Myometrial cell (primary cell): Measurements from ENCODE around the gene SLC6A3.

DNA sequence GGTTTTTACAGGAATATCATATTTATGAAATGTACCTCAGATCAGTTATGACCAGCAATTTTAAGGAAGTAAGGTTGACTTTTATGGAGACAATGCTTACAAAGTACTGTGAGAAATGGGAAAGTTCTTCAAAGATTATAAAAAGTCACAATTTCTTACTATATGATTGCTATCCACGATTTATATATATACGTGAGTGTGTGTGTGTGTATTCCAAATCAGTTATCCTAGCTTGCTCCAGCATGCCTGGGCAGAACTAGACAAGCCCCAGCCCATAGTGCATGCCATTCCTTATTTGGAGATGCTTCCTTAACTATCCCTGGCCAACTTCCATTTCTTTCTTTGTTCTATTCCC, 77.4 kb upstream of the PLEKHG4B start:
- RAMPAGE, long total RNA: no peak

- RAMPAGE, long total RNA: no peak
Measured at GRCh38 chr5:225713-226317, 7.7 kb downstream of the SDHA start.

DNA sequence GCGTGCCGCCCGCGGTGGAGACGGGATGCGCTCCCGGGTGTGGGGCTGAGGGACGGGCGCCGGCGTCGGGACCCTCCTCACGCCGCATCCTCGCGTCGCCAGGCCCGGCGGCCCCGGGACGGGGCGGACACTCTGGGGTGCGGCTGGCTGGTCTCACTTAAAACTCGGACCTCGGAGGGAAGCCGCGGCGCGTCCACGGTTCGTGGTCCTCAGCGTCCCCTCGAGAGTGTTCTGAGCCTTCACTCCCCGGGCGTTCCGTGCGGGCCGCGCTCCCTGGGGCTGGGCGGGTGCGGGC, 287 bp downstream of the AHRR start:
- RAMPAGE, long total RNA: no peak

GRCh38 chr5:465365-466099, 22.6 kb downstream of the EXOC3 start:
- RAMPAGE, long total RNA: no peak

DNA sequence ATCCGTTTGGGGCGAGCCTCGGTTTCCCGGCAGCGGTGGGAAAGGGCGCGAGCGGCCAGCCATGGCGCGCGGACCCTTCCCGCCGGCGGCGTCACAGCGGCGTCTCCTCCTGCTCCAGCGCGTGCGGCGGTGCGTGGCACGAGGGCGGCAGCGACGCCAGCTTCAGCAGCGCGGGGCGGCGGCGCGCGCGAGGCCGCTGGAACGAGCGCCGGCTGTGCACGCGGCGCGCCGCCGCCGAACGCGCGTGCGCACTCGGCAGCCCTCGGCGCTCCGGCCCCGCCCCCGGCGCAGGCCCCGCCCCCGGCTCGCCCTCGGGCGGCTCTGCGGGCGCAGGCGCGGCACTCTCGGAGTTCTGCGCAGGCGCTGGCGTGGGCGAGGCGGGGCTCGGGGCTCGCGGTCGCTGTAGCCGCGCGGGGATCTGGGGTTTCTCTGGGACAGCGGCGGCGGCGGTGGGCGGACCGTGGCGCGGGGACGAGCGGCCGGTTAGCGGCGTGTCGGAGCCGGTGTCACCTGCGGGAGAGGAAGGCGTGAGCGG, 30.0 kb downstream of the EXOC3 start:
- RAMPAGE, long total RNA: no peak

- RAMPAGE, long total RNA: no peak
Measured at GRCh38 chr5:514601-515678, 9.3 kb downstream of the SLC9A3 start.

DNA sequence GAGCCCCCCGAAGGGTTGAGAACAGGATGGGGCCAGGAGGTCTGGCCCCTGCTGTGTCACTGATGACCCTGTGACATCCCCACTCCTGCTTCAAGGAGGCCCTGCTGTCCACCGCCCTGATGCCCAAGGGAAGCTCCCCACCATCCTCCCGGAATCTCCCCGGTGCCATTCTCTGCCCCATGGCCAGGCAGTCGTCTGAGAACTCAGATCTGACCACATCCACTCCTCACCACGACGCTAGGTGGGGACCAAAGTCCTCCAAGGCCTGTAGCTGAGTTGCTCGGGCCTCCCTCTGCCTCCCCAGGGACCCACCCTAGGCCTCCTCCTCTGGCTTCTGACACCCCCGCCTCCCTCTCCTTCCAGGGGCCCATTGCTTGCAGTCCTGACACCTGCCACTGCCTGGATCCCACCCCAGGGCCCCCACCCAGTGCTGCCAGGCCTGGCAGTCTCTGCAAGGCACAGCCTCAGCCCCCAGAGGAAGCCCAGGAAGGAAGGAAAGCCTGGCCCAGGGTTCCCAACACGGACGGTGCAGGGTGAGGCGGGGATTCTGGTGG, 3.8 kb downstream of the SLC9A3 start:
- RAMPAGE, long total RNA: no peak

DNA sequence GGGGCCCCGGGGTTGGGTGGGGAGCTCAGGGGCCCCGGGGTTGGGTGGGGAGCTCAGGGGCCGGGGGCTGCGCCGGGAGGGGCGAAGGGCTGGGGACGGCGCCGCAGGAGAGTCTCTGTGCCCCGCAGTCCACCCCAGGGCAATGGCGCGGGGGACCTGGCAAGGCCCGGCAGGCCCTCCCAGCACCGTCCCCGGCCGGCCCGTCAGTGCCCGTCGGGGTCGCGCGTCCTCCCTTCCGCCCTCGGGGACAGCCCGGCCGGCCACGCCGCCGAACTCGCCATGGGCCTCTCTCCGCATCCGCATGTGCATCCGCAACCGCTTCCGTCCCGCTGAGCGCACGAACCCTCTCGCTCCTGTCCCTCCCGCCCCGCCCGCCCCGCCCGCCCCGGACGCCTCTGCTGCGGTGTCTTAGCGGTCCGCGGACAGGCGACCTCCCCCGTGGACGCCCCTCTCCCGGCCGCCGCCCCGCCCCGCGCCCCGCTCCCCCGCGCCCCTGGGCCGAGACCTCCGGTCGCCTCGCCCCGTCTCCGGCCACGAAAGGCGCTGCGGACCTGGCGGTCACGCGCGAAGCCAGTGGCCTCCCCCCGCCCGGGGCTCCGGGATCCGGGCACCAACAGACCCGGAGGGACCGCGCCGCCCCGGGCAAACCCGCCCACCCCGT, 4.1 kb upstream of the SLC9A3 start:
- RAMPAGE, long total RNA: no peak

- RAMPAGE, long total RNA: no peak
Measured at GRCh38 chr5:690885-691475, 2.2 kb downstream of the TPPP start.

GRCh38 chr5:751301-751676, 33.2 kb downstream of the ZDHHC11B start:
- RAMPAGE, long total RNA: no peak

- RAMPAGE, long total RNA: no peak
Measured at GRCh38 chr5:757529-758638, 26.6 kb downstream of the ZDHHC11B start.

- RAMPAGE, long total RNA: no peak
Measured at GRCh38 chr5:869580-870165, 18.9 kb upstream of the ZDHHC11 start.

DNA sequence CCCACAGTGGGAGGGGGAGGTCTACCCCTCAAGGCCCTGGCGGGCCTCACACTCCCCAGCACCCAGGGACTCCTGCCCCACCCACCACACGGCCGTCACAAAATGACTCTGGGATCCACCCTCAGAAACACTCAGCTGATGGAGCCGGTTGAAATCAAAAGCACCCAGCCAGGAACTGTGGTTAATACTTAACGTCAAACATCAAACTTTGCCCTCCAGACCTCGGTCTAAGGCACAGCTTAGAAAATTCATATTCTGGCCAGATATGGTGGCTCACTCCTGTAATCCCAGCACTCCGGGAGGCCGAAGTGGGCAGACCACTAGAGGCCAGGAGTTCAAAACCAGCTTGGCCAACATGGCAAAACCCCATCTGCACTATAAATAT, 6.0 kb downstream of the SLC12A7 start:
- RAMPAGE, long total RNA: no peak

- RAMPAGE, long total RNA: no peak
Measured at GRCh38 chr5:1108082-1109217, 3.4 kb downstream of the SLC12A7 start.

DNA sequence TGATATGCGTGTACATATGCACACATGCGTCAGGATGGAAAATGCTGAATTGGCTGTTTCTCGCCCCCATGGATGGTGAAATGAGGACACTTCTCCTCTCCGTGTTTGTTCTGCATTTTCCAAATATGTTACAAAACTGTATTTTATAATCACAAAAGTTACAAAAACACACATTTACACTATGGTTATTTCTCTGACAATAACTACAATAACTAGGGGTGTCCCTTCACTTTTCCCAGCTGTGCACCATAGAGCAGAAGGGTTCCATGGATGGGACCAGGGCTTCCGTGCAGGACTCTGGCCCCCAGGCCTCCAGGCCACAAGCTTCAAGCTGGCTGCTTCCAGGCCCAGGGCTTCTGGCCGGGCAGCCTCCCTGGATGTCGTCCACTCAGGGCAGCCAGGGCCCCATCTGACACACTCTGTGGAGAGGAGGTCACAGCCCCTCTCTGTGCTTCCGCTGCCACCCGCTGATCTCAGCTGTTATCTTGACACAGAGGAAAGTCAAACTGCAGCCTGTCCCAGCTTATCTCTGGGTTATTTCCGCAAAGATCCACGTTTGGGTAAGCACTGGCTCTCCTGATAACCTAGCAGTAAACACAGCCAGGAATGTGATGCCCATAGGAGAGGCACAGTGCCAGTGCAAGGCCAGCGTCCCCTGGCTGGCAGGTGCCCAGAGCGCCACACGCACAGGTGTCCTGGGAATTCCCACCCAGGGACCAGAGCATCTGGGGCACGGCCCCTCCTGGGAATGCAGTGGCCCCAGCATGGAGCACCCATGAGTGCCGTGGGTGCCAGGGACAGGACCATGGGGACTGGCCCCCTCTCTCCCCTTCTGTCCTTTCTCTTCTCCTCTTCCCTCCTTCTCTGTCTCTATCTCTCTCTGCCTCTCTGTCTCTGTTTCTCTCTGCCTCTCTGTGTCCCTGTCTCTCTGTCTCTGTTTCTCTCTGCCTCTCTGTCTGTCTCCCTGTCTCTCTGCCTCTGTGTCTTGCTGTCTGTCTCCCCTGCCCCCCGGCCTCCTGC, 15.7 kb upstream of the SLC6A19 start:
- RAMPAGE, long total RNA: no peak

GRCh38 chr5:1334953-1335399, 9.9 kb downstream of the CLPTM1L start:
- RAMPAGE, long total RNA: no peak

- RAMPAGE, long total RNA: no peak
Measured at GRCh38 chr5:1366607-1366982, 21.7 kb upstream of the CLPTM1L start.

DNA sequence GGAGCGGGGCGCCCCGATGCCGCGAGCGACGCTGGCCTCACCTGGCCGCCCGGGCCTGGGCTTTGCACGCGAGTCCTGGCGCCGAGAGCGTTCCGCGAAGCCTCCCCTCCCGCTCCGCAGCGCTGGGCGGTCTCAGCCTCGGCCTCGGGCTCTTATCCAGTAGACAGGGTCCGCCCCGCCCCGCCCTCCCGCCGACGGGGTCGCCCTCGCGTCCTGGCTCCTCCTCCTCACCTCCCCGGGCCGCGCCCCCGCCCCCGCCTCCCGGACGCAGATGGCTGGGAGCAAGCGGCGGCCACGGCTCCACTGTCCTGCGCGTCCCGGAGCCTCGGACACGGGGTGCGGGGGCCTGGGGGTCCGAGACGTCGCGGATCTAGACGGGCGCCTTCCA, at the start of gene SLC6A3:
Gene SLC6A3 (minus strand): TSS at position 134 of the 388 bp plus-strand sequence.
- RAMPAGE, long total RNA: no peak

- RAMPAGE, long total RNA: no peak
Measured at GRCh38 chr5:1552743-1553379, 29.1 kb upstream of the LPCAT1 start.

DNA sequence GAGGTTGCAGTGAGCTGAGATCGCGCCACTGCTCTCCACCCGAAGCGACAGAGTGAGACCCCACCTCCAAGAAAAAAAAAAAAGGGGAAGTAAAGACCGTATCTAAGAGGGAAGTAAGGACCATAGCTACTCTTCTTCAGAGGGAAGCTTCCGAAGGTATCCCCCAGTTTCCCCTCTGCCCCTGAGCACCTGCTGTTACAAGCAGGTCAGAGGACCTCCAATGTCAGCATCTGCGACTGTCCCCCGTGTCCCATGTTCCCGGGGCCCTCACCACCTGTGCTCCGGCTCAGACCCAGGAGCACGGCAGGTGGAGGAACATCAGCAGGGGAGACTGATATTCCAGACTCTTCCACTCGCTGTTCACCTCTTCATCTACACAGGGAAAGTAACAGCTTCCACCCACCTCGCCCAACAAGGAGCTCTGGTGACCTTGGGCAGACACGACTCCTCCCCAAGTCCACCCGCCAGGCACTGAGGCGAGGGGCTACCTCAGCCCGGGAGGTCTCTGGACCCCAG, 69.9 kb upstream of the LPCAT1 start:
- RAMPAGE, long total RNA: no peak